Type B pancreatic cell (in vitro differentiated cells): ENCODE measurements around a stretch of chr18.

- PRO-cap = no peak
Measured at GRCh38 chr18:35131629-35132453, 90.6 kb downstream of the MAPRE2 start.

- PRO-cap = no peak
Measured at GRCh38 chr18:35189515-35189954, 51.3 kb upstream of the ZNF397 start.

DNA sequence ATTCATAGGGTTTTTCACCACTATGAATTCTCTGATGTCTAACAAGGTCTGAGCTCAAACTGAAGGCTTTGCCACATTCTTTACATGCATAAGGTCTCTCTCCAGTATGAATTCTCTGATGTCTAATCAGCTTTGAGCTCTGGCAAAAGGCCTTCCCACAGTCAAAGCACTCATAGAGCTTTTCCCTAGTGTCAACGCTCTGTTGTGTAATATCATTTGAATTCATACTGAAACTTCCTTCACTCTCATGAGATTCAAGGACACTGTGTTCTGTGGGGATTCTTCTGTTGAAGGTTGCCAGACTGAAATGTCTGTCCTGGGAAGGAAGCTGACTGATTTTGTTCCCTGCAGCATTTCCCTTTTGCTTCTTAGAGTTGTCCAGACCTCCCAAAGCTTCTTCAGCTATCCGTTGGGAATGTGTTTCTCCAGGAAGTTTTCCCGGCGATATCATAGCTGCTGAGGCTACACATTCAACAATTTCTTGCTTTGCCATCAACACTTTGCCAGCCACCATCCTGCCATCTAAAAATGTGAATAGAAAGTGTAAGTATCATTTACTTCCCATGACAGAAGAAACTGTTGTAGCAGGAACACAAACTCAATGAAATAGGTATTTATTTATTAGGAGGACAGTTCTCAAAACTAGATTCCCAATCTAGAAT lies 13.2 kb downstream of the ZNF397 start:
- PRO-cap = no peak

GRCh38 chr18:35261283-35262020 lies 20.6 kb downstream of the ZNF397 start:
- PRO-cap = no peak

GRCh38 chr18:35344950-35346075 lies 1.1 kb upstream of the ZNF24 start:
- PRO-cap = unidirectional peak, minus-strand start at chr18:35345297

- PRO-cap = no peak
Measured at GRCh38 chr18:35498523-35498861, 732 bp upstream of the INO80C start.

DNA sequence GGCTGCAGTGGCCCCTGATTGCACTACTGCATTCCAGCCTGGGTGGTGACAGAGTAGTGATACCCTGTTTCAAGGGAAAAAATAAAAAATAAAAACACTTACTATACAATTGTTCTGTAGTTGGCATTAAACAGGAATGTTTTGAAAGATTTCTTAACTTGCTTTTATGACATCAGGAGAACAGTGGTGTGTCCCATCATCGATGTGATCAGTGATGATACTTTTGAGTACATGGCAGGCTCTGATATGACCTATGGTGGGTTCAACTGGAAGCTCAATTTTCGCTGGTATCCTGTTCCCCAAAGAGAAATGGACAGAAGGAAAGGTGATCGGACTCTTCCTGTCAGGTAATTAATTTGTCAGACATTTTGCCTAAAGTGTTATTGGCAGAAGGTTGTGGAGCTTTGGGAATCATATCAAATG lies 105.3 kb downstream of the GALNT1 start:
- PRO-cap = no peak

DNA sequence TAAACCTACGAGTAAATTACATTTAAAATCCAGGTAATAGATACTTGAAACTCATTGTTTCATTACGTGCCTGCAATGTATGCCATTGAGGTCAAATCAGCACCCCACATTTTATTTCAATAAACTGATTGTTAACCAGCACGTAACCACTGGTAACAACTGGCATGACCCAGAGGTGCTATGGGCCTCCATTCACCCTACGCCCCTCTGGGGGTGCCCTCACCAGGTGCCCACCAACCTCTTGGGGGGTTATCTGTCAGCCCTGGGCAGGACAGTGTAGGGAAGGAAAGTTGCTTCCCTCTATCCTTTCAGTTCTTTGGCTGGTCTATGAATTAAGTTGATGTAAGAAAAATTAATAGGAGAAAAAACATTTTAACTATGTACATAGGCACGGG lies 190.0 kb downstream of the GALNT1 start:
- PRO-cap = no peak

GRCh38 chr18:36130475-36130848 lies 763 bp downstream of the ELP2 start:
- PRO-cap = bidirectional peak, plus-strand start at chr18:36130556, minus-strand start at chr18:36130255

DNA sequence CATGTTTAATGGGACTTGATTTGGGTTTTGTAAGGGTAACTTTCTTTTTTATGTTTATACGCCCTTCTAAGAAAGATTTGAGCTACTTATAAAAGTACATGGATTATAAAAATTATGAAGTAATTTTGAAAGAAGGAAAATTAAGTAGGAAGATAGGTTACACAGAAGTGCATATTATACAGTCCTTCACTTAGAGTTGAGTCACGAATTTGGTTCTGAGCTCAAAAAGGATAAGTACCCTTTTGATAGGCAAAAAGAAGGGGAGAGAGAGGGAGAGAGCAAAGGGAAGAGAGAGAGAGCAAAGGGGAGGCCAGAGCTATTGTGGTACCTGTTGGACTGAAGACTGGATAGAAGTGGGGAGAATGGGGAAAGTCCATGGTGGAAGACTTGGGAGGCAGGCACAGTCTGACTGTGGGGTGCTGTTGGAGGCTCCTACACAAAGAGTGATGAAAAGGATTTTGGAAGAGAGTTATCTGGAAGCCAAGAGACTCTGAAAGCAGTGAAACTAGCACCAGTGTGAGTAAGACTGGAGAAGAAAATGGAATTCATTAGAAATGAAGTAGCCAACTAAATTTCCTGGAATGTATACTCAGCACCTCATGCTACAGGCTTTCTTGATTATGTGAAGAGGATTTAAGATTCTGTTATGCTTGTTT lies 27.6 kb downstream of the ELP2 start:
- PRO-cap = no peak

- PRO-cap = no peak
Measured at GRCh38 chr18:36160822-36161340, 26.4 kb upstream of the MOCOS start.

- PRO-cap = no peak
Measured at GRCh38 chr18:36165378-36165778, 21.9 kb upstream of the MOCOS start.

GRCh38 chr18:36176060-36176557 lies 11.2 kb upstream of the MOCOS start:
- PRO-cap = no peak

- PRO-cap = no peak
Measured at GRCh38 chr18:36295886-36296311, 1.6 kb upstream of the FHOD3 start.

GRCh38 chr18:36397092-36397380 lies 99.5 kb downstream of the FHOD3 start:
- PRO-cap = no peak

- PRO-cap = no peak
Measured at GRCh38 chr18:36493193-36493775, 195.8 kb downstream of the FHOD3 start.

DNA sequence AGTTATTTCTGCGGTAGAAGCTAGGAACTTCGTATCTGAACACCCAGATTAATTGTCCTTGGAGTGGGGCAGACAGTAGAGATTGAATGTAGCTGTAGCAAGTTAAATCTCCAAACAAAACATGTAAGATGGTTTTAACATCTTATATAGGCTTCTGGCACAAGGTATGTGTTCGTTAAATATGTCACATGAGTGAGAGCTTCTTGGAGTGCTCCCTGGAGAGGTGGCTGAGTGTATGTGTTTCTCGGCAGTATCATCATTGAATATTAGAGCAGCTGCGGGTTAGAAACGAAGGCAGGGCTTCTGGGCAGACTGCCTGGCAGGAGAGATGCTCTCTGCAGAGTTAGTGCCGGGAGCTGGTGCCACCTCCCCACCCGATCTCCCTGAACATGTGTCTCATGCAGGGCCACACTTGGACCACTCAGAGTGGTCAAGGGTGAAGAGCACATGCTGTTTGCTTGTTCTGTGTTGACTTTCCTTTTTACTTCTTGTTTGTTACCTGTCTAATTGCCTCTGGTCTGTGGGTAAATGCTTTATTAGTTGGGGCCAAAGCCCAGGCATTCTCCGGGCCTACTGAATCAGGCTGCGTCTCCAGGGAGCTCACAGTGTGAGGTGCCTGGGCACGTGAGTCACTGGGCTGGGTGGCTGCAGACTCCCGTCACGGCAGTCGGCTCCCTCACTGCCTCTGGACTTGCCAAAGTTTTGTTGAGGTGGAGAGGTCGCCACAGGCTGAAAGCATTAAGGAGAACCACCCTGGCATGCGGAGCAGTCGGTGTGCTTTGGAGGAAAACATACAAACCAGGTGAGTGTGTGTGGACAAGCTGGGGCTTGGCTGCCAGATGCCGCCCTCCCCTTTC lies 246.6 kb downstream of the FHOD3 start:
- PRO-cap = no peak

DNA sequence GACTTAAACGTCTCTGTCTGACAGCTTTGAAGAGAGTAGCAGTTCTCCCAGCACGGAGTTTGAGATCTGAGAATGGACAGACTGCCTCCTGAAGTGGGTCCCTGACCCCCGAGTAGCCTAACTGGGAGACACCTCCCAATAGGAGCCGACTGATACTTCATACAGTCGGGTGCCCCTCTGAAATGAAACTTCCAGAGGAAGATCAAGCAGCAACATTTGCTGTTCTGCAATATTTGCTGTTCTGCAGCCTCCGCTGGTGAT lies 283.1 kb downstream of the KIAA1328 start:
- PRO-cap = no peak

- PRO-cap = no peak
Measured at GRCh38 chr18:37566344-37567091, 920 bp upstream of the CELF4 start.

- PRO-cap = no peak
Measured at GRCh38 chr18:37568617-37569244, 3.1 kb upstream of the CELF4 start.